Placental epithelial cell (primary cell): ENCODE measurements around a stretch of chr3.

DNA sequence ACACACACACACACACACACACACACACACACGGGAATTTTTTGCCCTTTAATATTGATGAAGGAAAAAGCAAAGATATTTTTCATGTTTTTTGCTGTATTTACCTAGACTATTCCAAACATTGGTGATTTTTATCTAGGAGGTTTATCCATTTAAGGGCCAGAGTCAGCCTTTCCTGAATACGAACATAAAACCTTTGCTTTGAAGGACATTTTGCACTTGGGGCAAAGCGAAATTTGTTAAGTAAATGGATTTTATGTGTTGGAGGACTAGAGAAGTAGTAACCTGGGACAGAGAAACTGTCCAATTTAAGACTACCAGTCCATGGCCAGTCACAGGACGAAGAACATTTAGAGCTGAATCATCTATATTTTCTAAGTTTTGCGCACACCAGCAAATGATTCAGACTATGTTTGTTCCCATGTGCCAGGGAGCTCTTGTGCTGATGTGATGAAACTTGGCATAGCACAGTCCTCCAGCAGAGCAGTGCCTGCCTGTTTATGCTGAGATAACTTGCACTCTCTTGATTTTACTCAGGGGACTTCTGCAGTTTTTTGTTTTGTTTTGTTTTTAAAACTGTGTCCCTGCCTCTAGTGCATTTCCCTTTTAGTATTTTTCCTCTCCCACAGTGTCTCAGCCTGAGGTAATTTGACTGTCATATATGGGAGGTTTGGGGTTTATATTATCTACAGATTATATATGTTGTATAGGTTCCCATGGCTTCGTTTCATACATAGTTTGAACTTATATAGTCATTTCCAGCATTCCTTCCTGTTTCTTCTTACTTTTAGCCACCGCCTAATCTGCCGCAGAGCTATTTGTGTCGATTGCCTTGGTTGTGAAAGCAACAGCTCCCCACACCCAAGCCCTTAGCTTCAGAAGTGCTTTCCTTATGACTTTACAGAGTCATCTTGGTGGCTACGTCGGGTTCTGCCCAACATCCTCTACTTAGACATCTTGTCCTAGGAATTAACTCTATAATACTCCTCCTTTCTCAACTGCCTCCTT, 45.4 kb downstream of the PPM1L start:
- CAGE, long polyA plus RNA, result no peak

GRCh38 chr3:160870222-160870676, 114.2 kb downstream of the PPM1L start:
- CAGE, long polyA plus RNA, result no peak

- CAGE, long polyA plus RNA, result no peak
These were observed 151.3 kb downstream of the B3GALNT1 start for GRCh38 chr3:160953946-160954160.

DNA sequence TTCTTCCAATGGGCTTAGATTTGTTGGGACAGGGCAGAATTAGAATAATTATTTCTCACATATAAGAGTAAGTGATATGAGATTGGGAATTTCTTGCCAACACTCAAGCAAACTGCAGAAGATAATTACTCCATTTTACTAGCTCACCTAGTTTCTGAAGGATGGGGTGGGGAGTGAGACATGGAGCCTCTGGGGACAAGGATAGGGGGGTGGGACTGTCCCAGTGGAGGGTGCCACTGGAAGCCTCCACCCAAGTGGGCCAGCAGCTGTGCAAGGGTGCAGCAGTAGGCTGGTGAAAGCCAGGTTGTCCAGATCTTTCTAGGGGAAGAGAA, 28.0 kb downstream of the B3GALNT1 start:
- CAGE, long polyA plus RNA, result no peak

GRCh38 chr3:161171050-161171455, 50.1 kb upstream of the NMD3 start:
- CAGE, long polyA plus RNA, result no peak

DNA sequence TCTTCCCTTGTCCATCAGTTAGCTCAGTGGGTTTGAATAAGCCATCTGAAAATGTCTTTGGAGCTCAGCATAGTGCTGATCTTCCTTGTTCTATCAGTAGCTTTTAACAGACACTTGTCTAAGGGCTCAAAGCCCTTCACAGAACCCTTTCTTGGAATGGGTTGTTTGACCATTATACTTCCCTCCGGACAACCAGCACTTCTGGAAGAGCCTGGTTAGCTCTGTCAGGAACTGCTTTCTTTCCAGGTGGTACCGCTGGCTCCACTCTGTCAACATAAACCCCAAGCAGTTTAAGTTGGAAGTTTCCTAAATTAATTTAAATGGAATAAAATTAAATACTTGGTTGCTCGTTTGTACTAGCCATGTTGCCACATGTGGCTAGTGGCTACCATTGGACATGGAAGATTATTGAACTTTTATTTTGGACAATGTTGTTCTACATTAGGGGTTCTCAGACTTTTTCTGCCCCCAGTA, 1.8 kb downstream of the NMD3 start:
- CAGE, long polyA plus RNA, result no peak

DNA sequence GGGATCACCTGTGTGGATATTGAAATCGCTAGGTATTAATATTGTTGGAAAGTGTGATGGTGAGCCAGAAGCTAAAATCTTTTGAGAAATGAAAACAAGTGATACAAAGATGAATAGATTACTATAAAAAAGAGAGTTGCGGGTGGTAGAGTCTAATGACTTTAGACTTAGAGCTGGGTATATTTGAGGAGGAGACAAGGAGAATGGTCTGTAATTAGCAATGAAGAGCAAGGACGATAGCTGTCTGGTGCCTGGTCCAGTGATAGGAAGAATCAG, 10.3 kb downstream of the NMD3 start:
- CAGE, long polyA plus RNA, result no peak

DNA sequence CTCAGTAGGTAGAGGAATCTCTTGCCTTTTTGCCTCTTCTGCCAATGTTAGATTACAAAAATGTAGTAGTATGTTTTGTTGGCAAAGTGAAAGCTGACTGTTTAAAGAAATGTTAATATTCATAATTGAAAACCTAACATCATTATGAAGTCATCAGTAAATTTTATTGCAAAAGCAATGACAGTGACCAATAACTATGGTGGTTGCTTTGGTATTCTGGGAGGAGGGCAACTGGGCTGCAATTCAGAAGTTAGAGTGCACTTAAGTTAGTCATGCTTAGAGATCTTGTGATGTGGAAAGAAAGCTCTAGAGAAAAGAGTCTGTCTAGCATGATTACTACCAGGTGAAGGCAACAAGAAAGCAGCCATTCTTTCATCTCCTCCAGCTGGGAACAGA, 625.7 kb downstream of the SI start:
- CAGE, long polyA plus RNA, result no peak

DNA sequence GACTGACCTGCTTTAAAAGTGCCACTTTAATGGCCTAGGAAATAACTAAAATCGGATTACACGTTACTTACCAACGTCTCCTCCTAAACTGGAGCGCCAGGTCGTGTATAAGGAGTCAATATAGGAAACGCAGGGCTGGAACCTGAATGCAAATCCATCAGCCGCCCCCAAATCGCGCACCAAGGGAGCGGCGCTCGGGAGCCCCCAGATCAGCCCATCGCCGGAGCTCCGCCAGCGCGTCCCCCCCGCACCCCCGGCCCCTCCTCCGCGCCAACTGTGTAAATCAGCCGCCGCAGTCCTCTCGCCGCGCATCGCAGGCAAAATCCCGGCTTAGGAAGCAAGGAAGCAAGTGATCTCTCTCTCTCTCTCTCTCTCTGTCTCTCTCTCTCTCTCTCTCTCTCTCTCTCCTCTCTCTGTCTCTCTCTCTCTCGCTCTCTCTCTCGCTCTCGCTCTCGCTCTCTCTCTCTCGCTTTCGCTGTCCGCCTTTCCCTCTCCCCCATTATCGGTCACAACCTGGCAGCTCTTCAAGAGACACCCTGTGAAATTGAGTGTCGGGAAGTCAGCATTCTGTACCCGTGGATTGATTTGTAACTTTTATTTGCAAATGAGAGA, 443 bp upstream of the SLITRK3 start:
- CAGE, long polyA plus RNA, result no peak

GRCh38 chr3:167669822-167670269, 16.1 kb upstream of the WDR49 start:
- CAGE, long polyA plus RNA, result no peak

- CAGE, long polyA plus RNA, result no peak
These were observed 78.8 kb downstream of the SERPINI1 start for GRCh38 chr3:167814140-167814858.

- CAGE, long polyA plus RNA, result no peak
These were observed 135.2 kb downstream of the SERPINI1 start for GRCh38 chr3:167870688-167871153.

GRCh38 chr3:167977974-167978589, 117.6 kb downstream of the GOLIM4 start:
- CAGE, long polyA plus RNA, result no peak

DNA sequence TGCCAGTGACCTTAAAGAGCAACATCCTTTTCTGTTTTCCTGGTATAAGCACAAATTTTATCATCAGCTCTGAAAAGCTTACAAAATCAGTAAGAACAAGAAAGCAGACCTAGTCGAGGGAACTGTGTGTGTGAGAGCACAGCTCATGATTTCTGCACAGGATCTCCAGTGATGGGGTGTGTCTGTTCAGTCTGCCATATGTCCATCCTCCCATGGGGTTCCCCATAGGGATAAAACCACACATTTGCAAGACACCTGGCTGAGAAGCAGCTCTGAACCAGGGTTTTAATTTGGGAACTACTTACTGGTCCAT, 72.4 kb downstream of the GOLIM4 start:
- CAGE, long polyA plus RNA, result no peak

- CAGE, long polyA plus RNA, result no peak
These were observed 68.1 kb downstream of the GOLIM4 start for GRCh38 chr3:168027604-168028100.

- CAGE, long polyA plus RNA, result no peak
These were observed 782.4 kb upstream of the GOLIM4 start for GRCh38 chr3:168878099-168878461.

DNA sequence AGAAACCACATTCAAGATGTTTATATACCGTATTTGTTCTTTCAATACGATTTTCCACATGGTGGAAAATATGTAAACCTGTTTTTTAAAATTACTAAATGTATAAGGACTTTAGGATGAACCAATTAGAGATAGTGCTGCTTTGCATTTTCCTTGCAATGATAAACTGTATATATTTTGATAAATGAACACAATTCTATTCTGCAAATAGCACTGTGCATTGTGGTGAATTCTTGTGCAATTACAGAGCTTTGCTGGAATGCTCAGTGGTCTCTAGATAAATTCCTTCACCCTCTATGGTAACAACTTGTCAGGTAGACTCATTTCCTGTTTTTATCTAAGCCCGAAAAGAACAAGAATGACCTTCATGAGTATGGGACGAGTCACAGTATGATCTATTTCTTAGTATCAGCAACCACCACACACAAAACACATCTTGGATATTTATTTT, 551.4 kb downstream of the MECOM start:
- CAGE, long polyA plus RNA, result no peak

- CAGE, long polyA plus RNA, result no peak
These were observed 516.4 kb downstream of the MECOM start for GRCh38 chr3:169147000-169147606.

DNA sequence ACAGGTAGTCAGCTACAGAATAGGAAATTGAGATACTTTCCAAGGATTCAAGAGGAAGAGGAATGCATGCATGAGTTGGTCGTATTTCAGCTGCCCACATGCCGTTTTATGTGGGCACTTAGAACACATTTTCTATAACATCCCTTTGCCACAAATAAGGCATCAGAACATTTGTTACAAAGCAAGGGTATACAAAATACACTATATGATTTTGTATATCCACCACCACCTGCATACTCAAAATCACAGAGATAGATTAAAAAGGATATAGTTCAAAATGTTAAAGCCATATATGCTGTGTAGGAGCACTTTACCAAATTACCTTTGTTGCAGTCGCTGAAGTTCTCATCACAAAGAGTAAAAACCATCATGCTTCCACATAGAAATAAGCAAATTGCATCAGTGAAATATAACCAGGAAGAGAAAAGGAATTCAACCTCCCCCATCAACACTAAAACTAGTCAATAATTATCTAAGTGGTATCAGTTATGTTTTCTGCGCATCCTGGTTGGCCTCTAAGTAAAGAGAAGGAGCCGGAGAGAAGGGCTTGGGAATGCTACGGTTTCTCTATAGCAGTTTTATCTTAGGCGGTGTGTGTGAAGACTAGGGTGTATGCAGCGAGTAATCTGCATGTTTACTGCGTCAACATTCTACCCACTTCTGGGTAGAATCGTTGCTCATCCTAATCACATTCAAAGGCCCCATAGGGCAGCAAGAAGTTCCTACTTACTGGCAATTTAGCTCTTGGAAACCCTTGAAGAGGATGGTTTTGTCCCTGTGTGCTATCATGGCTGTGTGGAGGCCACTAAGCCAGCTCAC, 390.3 kb downstream of the MECOM start:
- CAGE, long polyA plus RNA, result no peak

DNA sequence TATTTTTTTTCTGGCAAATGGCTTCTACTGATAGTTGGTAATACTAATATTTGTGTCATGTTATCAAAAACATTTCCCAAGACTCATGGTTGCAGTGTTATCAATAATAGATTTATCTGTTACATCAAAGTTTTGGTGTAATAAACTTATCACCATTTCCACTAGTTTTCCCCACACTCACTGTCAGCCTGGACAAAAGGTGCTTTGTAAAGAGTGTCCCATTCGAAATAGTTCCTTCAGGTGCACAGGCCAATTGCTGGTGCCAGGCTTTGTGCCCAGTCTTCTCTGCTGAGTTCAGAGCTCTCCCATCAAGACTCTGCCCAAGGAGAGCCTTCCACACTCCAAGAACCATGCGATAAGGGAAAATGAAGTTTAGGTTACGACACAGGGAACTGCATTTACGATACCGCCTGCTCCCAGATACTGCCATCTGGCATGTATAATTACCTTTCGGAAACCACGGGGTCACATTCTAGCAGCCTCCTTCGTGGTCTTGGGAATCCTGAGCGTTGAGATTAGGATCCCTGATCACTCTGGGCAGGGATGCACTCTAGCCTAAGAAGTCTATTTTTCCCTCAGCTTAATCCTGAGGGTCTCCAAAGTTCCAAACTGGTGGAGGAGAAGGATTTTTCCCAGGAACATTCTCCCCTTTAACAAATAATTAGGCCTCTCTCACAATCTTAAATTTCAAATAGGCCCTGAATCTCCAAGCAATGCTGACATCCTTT, 379.5 kb downstream of the MECOM start:
- CAGE, long polyA plus RNA, result no peak